Type B pancreatic cell (in vitro differentiated cells): ENCODE data around the gene CLIP4.

- PRO-cap: no peak
Observed at GRCh38 chr2:28548054-28548622, 52.3 kb downstream of the PLB1 start.

DNA sequence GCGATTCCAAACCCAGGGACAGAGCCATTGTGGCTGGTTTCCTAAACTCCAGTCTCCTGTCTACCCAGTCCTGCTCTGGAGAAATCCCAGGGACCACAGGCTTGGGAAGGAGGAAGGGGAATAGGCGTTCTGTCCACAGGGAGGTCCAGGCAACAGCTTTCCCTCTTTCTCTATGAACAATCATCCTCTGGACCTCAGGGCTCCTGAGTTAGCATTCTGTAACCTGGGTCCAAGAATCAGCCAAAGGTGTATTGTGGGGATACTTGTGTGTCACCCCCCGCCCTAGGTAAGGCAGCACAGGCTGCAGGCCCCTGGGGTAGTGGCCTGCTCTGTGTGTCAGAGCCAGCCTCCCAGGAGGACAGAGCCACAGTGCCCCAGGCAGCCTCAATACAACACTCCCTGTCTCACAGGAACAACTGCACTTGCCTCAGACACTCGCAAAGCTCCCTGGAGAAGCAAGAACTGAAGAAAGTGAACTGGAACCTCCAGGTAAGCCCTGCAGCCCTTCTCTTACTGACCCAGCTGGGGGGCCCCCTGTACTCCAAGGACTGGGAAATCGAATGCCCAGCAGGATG is 121.4 kb upstream of the PPP1CB start:
- PRO-cap: no peak

- PRO-cap: no peak
Observed at GRCh38 chr2:28633497-28634170, 118.0 kb upstream of the PPP1CB start.

DNA sequence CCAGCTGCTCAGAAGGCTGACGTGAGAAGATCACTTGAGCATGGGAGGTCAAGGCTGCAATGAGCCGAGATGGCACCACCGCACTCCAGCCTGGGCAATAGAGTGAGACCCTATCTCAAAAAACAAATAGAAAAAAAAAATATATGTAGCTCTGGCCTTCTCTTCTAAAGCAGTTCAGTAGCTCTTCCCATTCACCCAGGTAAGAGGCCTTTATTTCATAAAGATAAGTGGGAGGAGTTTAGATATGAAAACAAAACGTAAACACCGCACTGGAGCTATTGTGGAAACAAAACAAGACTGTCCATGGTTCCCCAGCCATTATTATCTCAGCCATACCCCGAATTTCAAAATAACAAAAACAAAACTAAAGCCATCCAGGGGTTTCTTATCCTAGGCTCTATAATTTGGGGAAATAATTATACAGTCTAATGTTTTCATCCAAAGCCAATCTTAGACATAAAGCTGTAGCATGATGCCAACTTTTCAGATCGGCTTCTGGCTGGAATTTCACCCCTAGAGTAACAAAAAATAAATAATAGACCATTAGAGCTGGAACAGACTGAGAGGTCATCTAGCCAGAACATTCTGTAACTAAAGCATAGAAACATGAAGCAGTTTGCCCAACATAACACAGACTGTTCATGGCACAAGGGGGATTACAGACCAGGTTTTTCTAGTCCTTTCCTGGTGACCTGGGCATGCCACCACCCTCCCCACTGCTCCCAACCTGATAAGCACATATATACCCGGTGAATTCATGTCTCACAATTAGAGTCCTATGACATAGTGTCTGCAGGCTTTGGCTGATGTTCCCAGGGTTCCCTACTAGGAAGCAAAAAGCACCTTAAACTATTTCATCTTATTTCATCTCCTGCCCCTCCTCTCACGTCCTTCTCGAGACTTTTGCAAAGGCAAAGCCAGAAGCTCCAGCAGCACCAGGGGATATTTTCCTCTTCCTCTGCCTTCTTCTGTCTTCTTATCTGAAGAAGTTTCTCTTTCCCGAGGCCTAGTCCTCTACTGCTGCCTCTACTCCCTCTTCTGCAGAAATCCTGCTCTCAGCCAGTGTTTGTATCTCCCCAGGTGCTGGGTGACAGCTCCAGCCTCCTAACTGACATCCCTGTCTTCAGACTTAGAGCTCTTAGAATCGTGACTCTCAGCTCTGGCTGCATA is 116.5 kb upstream of the PPP1CB start:
- PRO-cap: no peak

DNA sequence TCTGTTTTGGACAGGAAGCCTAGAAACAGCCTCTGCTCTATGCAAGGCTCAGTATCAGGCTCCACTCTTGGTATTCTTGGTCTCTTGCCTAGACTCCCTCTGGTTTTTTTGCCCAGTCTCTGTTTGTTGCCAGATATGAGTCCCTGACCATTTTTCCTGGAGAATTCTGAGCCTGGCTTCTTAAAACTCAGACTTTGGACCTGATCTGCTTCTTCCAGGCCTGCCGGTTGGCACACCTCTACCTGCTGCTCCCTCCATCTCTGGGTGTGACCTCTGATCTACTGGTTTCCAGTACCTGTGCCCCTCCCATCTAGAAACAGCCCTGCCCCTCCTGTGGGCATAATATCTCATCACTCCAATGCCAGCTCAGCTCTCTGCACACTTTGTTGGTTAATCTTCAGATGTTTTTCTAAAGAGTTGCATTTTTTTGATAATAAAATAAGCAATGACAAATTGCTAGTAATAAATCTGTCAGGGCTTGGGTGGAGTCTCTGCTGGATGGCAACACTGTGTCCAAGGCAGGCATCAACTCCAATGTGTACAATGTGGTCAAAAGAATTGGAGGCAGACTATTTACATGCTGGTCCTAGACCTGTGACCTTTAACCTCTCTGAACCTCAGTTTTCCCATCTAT is 89.6 kb upstream of the PPP1CB start:
- PRO-cap: no peak

- PRO-cap: bidirectional peak, plus-strand start at chr2:28751127, minus-strand start at chr2:28750899
Observed at GRCh38 chr2:28750455-28751372, 916 bp upstream of the PPP1CB start.

DNA sequence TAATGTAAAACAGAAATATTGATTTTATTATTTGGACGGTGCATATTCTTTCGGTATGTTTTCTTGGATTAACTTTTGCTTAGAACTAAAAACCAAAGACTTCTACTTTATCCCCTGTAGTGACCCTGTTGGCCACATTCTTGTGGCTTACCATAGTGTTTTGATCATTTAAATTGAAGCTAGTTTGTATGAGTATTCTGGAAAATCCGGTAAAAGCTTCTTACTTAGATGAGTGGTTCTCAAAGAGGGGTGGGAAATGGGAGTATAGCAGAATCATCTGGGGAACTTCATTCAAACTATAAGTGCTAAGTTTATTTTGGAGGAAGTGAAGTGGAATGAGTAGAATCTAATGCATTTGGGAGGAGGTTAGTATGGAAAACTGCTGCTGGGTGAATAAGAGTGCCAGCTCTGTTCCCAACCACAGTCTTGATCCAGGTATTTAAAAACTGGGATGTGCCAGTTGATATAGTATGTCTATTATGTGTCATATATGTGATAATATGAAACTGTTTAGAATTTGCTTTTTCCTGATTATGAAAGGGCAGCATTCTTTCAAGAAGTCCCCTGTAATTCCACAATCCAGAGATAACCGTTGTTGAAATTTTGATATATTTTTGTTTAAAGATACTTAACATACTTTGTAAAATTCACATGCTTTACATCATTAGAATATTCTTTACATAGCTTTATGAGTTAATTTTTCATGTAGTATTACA is 3.9 kb downstream of the PPP1CB start:
- PRO-cap: no peak

DNA sequence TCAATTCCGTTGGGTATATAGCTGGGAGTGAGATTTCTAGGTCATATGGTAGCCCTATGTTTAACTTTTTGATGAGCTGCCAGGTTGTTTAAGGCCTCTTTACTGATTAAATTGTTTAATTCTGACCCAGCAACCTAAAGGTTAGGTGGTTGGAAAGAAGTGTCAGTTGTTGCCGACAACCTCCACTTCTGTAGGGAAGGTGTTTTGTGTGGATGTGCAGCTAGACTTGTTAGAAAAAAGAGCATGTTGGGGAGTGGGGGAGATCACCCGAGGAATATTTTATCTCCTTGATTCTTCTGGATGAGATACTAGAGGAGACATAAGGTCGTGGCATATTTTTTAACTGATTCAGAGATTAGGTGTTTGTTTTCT is 5.7 kb downstream of the PPP1CB start:
- PRO-cap: no peak

GRCh38 chr2:28924132-28924948 is 29.9 kb downstream of the WDR43 start:
- PRO-cap: no peak

DNA sequence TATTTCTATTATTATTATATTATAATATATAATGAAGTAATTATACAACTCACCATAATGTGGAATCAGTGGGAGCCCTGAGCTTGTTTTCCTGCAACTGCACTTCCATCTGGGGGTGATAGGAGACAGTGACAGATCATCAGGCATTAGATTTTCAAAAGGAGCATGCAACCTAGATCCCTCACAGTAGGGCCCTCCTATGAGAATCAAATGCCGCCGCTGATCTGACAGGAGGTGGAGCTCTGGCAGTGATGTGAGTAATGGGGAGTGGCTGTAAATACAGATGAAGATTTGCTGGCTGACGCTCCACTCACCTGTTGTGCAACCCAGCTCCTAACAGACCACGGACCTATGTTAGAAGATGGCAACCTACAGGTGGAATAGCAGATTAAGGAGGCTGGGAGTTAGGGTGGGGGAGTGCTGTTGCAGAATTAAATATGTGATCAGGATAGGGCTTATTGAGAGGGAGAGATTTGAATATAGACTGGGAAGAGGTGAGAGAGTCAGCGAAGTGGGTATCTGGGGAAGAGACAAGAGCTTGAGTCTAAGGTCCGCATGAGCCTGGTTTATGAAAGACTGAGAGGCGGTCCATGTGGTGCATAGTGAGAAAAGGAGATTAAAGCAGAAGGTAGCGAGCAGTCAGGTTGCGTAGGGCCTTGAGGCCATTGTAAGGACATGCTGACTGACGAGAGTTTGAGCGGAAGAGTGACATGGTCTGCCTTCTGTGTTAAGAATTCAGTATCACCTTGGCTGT is 31.4 kb upstream of the TOGARAM2 start:
- PRO-cap: no peak

DNA sequence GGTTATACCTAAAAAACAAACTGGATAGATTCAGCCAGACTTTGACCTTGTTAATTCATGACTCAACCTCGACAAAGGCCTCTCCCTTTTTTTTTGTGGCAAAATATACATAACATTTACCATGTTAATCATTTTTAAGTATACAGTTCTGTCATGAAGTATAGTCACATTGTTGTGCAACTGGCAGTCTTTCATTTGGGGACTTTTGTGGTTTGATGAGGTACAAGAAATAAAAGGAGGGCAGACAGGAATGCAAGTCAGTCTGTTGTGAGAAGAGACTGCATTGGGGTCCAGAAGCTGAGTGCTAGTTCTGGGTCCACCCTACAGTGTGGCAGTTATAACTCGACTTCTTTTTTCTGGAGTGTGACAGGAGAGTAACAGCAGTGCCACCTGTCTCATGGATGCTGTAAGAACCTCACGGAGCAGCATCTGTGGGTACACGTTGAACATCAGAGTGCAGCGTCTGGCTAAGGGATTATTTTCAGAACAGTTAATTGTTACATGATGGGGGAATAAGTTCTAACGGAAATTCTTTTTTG is 28.5 kb upstream of the TOGARAM2 start:
- PRO-cap: no peak

- PRO-cap: no peak
Observed at GRCh38 chr2:28981959-28982487, 925 bp downstream of the TOGARAM2 start.

DNA sequence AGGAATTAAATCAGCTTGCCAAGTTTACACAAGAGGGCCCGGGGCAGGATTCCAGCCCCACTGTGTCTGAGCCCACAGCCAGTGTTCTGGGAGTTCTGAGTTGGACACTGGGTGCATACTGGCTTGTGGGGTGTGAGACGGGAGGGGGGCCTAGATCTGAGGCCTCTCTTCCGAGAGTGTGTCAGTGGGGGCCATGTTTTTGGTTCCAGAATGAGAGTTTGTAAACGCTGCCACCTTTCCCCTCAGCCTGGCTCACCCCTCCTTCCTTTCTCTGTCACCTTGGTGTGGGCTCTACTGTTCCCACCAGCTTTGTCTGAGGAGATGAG is 10.1 kb downstream of the TOGARAM2 start:
- PRO-cap: no peak

GRCh38 chr2:29062904-29063465 is 11.3 kb downstream of the PCARE start:
- PRO-cap: no peak

GRCh38 chr2:29114878-29115725 is at the start of gene CLIP4:
Gene CLIP4, plus strand, starts transcription at chr2:29115415.
- PRO-cap: bidirectional peak, plus-strand start at chr2:29115505, minus-strand start at chr2:29115431

DNA sequence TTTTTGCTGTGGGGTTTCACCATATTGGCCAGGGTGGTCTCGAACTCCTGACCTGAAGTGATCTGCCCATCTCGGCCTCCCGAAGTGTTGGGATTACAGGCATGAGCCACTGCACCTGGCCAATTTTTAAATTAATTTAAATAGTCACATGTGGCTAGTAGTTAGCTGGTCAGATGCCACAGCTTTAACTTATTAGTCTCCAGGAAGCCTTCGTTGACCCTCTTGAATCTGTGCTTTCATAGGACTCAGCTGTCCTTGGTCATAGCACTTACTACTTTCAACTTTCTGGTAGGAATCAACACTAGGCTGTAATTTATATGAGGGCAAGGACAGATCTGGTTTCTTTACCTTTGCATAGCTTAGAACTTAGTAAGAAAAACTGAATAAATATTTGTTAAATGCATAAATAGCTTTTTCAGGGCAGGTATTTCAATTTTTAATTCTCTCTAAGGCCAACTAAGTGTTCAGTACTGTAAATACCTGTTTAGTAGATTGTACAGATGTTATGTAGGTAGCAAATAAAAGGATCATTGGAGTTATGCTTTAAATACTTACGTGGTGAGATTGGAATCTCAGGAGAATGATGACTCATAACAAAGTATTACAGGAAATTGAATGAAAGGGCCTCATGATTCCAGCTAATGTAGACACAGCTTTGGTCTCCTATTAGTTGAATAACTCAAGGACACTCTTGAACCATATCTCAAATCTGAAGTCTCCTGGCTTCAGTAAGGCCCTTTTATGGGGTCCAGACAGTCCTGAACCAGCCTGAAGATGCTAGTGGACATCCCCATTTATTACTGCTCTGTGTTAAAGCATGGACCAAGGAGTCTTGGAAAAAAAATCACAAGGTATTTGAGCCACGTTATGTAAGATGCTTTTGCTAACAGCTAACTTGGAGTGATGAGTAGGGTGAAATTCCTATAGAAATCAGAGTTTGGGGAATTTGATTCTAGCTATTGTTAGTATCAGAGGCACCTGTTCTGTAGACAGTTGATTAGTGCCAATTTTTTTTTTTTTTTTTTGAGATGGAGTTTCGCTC is 2.6 kb downstream of the CLIP4 start:
- PRO-cap: no peak

- PRO-cap: no peak
Observed at GRCh38 chr2:29233324-29234026, 118.3 kb downstream of the CLIP4 start.

GRCh38 chr2:29269252-29269795 is 154.1 kb downstream of the CLIP4 start:
- PRO-cap: no peak

DNA sequence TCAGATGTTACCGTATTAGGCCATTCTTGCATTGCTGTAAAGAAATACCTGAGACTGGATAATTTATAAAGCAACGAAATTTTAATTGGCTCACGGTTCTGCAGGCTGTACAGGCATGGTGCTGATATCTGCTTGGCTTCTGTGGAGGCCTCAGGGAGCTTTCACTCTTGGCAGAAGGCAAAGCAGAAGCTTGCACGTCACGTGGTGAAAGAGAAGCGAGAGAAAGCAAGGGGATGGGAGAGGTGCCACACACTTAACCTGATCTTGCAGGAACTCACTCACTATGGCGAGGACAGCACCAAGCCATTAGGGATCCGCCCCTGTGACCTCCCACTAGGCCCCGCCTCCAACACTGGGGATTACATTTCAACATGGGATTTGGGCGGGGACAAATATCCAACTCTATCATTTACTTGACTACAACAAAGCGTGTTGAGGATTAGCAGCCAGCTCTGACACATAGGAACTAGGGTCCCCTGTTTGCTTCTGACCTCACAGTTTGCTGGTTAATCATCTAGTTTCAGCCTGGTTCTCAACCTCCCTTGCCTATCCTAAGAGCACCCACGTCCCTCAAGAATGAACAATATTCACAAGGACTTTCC is 35.8 kb downstream of the LBH start:
- PRO-cap: no peak

DNA sequence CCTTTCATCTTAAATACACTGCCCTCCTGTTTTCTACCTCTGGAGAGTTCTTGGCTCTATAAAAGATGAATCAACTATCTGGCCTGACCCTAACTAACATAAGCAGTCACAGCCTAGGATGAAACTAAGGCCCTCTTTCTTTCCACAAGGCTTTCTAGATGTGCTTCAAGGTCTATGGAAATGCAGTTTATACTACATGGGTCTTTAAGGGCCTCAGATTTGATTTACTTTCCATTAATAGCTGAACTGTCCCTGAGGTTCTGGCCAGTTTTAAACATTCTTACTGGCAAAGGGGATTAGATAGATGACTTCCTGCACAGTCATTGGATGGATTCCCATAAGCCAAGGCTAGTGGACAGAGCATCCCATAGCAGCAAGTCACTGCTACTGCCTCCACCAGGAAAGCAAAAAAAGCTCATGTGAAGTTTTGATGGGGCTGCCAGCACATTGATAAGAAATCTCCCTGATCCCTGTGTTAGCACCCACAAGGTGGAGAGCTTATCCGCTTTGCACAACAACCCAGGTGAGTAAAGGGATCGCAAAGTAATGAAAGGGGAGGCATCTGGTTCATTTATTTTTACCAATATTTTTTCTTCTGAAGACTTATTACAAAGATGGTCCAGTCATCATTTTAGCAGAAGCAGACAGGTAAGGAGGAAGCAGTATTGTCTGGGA is 38.0 kb upstream of the LCLAT1 start:
- PRO-cap: no peak